Placental epithelial cell (primary cell): Measurements from ENCODE around the genes SUSD3, BARX1 and PTPDC1.

DNA sequence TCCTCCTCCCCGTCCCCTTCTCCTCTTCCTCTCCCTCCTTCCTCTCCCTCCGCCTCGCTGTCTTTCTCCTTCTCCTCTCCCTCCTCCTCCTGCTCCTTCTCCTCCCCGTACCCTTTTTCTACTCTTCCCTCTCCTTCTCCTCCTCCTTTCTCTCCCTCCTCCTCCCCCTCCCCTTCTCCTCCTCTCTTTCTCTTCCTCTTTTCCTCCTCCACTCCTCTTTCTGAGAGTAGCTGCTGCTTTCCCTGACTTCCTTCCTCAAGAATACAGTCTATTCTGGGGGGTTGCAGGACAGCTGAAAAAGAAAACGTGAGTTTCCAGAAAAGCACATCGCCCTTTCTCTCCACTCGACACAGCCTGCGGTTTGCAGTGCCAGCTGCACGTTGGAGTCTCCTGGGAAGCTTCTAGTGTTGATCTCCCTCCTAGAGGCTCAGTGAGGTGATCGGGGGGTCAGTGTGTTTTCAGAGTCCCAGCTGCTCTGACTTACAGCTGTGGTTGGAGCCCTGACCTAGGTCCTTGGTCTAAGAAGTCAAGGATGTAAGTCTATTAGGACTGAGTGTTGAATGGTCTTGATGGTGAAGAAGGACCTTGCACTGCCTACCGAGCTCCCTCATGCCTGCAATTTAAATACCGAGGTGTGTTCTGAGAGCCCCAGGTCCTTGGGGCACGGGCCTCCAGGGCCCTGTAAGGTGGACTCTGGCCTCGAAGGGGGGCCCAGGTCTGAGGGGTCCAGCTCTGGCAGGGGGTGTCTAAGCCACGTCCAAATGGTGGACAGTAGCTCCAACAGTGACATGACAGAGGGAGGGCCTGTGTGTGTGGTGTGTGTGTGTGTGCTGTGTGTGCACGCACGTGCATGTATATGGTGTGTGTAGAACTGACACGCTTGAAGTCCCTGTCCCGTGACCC is 24.9 kb upstream of the SUSD3 start:
- CAGE, long polyA plus RNA: no peak

- CAGE, long polyA plus RNA: no peak
These were observed 8.9 kb upstream of the SUSD3 start for GRCh38 chr9:93049588-93049927.

DNA sequence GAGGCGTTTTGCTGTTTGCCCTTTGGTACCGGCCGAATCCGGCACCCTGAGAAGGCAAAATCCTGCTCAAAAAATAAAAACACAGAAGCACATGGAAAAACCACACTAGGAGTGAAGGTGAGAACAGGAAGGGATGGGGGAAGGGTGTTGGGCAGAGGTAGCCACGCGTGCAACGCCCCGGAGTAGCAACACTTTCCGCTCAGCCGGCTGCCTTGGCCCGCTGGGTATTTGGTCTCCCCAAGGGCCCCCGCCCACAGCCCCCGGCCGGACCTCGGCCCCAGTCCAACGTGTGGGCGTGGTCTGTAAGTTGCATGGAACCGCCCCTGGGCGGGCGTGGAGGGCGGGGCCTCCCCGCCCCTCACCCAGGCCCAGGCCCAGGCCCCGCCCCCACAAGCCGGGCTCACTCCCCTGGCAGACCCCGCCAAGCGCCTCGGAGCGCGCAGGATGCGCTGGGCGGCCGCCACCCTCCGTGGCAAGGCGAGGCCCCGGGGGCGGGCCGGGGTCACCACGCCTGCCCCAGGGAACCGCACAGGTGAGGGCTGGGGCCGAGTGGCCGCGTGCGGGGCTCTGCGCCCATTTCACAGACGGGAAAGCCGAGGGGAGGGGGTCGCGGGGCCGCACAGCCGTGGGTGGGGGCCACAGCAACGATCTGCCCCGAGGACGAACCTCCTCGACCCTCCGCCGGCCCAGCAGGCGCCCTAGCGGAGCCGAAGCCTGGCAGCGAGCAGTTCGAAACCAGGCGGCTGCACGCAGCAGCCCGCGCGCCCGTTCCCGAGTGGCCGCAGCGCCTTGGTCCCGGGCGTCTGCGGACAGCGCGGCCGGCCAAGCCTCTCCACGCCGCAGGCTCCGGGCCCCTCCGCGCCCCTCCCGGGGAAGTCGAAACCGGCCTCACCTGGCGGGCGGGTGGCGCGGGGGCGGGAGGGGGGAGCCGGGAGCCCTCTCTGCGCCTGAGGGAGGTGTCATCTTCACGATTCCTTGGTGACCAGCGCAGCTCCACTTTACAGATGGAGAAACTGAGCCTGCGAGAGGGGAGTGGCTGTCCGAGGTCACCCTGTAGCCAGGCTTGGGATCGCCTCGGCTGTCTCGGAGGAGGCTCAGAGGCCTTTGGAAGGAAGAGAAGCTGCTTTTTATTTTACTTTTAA is at the start of gene SUSD3:
SUSD3 (plus strand) TSS at position 403 of the 1,142 bp plus-strand sequence.
- CAGE, long polyA plus RNA: no peak

- CAGE, long polyA plus RNA: no peak
These were observed 17.9 kb downstream of the NINJ1 start for GRCh38 chr9:93115670-93116986.

DNA sequence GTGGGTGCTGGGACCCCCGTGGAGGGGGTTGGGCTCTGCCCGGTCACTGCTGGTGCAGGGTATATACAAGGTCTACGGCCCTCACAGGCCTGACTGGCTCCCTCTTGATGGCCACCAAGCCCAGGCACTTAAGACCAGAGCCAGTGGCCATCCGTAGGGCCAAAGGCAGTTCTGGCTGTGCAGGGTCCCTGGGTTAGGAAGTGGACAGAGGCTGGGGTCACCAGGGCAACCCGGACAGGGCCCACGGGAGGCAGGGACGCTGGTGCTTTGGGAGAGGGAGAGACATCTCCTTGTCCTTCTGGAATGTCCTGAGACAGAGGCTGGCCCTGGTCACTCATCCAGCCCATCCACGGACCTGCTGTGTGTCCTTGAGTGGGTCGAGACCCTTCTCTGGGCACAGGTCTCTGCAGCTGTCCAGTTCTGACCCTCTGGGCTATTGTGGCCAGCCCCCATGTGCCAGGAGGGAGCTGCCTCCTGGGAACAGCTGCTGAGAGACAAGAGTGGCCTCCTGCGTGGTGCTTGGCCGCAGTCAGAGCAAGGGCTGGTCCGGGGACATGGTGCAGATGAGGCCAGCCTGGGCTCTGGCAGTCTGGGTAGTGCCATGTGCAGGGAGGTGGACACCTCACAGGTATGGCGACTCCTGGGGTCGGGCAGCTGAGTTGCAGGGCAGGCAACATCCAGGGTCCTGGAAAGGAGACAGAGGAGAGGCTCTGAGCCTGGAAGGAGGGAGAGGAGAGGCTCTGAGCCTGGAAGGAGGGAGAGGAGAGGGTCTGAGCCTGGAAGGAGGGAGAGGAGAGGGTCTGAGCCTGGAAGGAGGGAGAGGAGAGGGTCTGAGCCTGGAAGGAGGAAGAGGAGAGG is 12.3 kb downstream of the NINJ1 start:
- CAGE, long polyA plus RNA: no peak

GRCh38 chr9:93126797-93127415 is 7.1 kb downstream of the NINJ1 start:
- CAGE, long polyA plus RNA: no peak

DNA sequence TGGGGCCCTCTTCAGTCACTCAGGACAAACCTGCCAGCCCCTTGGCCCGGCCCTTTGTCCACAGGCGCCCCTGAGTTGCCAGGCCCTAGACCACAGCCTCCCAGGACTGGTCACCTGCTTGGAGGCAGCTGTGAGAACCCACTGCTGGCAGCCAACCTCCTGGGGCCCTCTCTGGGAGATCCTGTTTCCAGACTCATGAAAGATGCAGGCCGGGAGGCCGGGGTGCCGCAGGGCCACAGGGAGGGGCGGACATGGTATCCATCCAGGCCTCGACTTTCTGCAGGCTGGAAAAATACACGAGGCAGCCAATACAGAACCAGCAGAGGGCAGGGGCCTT is 6.4 kb downstream of the NINJ1 start:
- CAGE, long polyA plus RNA: no peak

- CAGE, long polyA plus RNA: no peak
These were observed 3.0 kb downstream of the WNK2 start for GRCh38 chr9:93186897-93187450.

GRCh38 chr9:93207381-93207876 is 23.5 kb downstream of the WNK2 start:
- CAGE, long polyA plus RNA: no peak

GRCh38 chr9:93229559-93229927 is 45.6 kb downstream of the WNK2 start:
- CAGE, long polyA plus RNA: no peak

DNA sequence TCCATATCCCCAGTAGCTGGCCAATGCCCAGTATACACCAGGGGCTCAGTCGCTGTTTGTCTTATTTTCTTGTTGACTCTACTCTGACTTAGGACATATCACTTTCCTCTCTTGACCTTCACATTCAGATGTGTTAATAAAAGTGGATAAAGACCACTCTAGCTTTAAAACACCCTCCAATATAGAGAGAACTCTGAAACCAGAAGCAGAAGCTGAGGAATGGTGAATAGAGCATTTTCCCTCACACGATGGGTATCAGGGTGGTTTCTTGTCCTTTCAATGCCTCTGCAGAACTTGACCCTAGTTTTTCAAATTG is 4.2 kb upstream of the FAM120A start:
- CAGE, long polyA plus RNA: no peak

DNA sequence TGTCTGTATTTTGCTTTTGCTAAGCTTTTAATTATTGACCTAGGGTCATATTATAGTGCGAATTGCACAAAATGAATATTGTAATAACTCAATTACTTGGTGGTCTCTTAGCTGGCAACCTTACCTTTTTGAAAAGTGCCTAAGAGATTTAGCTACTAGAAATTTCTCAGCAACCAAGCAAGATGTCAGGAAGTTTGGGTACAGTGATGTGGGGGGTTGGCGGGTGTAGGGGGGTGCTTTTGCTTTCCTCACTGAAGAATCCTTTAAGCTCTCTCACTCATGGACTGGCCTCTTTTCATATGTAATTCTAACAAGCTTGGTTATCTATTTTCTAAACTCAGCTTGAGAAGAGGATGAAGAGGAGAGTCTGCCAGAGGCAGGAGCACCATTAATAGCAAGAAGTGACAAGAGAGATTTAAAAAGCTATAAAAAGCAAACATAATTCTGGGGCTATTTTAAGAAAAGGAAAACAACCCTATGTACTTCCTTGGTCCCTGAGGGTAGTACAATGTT is 878 bp upstream of the FAM120AOS start:
- CAGE, long polyA plus RNA: no peak

DNA sequence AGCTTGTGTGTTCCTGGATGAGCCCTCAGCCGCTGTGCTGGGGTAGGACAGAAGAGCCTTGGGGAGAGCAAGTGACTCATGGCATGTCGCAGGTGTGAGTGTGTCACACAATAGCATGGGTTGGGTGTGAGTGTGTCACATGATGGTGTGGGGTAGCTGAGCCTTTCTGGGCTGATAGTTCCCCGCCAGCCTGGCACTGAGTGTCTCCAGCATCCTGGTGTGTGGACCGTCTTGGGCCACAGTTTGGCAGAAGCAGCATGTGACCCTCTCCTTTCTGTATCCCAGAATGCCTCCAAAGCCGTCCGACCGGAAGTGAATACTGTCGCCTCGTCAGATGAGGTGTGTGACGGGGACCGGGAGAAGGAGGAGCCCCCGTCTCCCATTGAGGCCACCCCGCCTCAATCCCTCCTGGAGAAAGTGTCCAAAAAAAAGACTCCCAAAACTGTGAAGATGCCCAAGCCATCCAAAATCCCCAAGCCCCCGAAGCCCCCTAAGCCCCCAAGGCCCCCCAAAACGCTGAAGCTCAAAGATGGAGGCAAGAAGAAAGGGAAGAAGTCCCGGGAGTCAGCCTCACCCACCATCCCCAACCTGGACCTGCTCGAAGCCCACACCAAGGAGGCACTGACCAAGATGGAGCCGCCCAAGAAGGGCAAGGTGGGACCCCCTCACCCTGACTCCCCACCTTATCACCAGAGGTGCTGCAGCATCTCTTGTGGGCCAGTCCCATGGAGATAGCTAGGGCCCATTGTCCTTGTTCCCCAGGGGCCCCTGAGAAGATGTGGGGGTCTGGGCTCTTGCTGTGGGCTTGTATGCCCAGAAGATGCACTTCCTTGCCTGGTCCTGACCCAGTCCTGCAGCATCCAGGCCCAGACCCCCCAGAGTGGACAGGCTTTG is 83.8 kb downstream of the PHF2 start:
- CAGE, long polyA plus RNA: no peak

- CAGE, long polyA plus RNA: no peak
These were observed at the start of gene BARX1 for GRCh38 chr9:93955063-93956108. Gene BARX1, minus strand, starts transcription at chr9:93955355.

DNA sequence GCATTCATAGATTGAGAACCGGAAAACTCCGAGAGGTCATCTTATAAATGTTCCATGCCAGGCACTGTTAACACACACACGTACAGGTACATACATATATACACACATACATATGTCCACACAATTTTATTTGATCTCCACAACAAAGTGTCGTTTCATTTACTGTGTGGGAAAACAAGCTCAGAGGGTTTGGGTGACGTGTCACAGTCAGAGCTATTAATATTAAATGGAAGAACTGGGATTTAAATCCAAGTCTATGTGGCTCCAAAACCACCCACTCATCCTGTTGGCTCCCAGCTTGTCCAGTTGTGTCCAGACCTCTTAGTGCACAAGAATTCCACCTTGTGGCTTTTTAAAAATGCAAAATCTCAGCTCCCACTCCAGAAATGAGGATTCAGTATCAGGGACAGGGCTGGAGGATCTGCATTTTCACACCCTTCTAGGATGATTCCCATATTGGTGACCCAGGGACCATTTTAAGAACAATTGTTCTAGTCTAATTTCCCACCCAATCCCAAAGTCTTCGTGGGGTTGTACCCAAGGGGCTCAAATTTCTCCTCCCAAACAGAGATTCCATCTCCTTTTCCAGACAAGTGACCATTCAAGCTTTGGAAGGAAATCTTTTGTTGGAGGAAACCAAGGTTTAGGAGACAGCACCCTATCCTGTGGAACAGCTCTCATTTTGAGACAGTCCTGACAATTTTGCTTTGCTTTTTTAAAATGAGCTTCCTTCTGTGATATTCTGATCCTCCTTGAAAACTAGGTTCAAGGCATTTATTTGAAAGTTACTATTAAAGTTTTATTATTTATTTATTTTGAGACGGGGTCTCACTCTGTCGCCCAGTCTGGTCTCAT is 52.1 kb upstream of the PTPDC1 start:
- CAGE, long polyA plus RNA: no peak

DNA sequence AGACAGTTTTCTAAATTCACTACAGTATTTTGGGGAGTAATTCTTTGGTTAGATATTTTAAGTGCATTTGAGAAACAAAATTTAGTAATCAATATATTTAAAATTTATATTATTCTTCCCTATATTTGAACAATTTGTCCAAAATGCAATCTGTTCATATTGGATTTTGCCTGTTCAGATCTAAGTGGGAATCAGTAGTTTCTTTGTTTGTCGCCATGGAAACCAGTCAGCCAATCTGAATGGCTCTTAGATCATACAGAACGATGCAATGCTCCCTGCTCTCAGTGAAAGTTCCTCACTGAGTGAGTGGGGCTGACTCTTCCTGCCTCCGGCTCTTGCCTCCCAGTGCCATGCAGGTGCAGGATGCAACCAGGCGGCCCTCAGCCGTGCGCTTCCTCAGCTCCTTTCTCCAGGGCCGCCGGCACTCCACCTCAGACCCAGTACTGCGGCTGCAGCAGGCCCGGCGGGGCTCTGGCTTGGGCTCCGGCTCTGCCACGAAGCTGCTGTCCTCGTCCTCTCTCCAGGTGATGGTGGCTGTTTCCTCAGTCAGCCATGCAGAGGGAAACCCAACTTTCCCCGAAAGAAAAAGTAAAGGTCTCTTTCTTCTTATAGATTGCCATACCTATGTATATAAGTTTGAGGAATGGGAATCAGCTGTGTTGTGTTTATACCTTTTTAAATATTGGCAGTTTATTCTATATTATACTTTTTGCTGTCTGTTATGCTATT is at the start of gene PTPDC1:
PTPDC1 (plus strand) TSS at position 284 of the 729 bp plus-strand sequence.
- CAGE, long polyA plus RNA: no peak

DNA sequence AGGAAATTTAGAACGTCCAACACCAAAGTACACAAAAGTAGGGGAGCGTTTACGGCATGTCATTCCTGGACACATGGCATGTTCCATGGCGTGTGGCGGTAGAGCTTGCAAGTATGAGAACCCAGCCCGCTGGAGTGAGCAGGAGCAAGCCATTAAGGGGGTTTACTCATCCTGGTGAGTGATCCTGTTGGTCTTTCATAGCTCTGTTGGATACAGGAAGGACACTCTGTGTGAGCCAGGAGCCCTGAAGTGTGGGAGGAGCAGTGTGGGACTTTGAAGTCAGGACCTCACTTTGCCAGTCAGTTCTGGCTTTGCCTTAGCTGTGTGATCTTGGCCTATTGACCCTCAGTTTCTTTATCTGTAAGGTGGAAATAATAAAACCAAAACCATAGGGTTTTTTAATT is 987 bp downstream of the PTPDC1 start:
- CAGE, long polyA plus RNA: no peak

- CAGE, long polyA plus RNA: no peak
These were observed 83.0 kb upstream of the ZNF169 start for GRCh38 chr9:94175794-94176894.

DNA sequence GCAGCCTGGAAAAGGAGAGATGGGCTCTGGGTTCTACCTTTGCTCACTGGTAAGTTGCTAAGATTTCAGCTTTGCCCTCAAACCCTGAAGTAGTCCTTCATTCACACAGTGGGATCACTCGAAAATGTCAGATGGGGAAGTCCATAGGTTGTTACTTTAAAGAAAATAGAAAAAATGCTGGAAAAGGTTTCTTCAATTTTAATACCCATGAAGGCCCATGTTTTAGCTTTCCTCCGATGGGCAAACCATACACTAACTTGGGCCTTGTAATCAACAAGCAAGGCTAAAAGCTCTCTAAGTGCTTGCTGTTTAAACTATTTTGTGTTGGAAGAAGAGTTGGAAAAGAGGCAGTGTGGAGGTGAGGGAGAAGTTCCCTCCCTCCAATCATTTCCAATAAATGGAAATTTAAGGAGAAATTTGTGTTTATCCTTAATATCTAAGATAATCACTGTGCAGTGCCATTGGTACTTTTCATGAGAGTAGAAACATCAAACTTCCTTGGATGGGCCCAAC is 82.1 kb upstream of the ZNF169 start:
- CAGE, long polyA plus RNA: no peak

GRCh38 chr9:94182233-94182898 is 76.7 kb upstream of the ZNF169 start:
- CAGE, long polyA plus RNA: no peak